RPMI7951 (cell line): ENCODE results near the gene PRLH.

- RAMPAGE, long total RNA = no peak
These were observed 26.3 kb upstream of the COPS8 start for GRCh38 chr2:237059200-237059928.

DNA sequence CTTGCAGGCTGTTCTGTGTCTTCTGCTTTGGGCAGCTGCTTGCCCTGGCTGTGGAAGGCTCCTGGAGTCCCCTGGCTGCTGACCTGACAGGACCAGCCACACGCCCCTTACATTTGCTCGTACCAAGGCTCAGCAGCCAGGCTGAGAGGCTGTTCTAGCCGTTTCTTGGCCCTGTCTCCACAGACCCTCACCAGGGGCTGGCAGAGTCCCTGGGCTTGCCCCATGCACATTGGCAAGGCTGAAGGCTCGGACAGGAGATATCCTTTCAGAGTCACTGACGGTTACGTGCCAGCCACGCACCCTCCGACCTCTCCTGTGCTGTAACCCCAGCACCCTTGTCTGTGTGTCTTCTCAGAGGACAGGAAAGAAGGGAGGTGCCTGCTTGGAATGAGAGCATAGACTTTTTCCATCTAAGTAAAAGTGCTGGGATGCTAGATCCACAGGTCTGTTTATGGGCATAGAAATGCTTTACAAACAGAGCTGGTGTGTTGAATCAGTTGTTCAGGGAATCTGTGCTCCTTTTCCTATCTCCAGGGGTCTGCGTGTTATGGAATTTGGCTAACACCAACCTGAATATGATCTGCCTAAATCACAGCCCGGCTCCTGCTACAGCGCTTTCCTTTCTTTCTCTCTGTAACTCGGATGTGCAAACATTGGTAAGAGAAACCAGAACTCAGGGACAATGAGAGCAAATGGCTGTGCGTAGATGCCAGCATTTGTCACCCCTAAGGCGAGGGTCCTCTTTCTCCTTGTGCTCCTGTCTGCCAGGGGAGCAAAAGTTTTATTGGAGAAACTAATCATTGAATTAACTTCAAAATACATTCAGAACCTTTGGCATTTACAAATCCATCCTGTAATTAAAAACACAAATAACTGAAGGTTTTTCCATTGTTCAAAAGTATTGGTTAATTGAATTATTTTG, 41.0 kb downstream of the COPS8 start:
- RAMPAGE, long total RNA = no peak

DNA sequence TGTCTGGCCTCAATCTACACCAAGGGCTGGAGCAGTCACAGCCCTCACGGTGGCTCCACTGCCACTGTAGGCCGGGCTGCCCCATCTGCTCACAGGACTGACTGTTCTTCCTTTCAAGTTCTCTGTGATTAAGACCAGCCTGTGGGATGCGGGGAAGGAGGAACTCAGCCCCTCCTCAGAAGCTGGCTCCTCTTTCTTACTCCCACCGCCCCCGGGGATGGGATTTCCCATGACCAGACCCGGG, 106.0 kb downstream of the COPS8 start:
- RAMPAGE, long total RNA = no peak

DNA sequence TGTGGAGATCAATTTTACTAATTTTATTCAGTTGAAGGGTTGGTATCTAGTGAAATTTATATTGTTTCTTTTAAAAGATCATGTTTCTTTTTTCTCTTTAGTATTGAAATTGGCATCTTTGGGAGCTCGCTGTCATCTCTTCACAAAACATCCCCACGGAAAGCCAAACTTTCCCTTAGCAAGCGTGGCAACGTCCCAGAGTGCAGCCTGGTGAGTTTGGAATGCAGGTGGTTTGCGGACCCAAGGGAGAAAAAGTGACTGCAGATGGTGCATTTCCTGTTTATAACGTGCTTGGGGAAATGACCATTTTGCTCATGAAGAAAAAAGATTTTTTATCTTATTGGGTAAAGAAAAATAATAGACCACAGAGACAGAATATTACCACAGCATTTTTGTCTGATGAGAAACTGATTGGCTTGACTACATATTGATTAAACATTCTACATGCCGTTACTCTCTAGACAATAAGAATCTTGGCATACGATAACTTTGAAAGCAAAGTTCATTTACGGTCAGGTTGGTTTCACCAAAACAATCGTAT, 136.4 kb downstream of the COPS8 start:
- RAMPAGE, long total RNA = no peak

DNA sequence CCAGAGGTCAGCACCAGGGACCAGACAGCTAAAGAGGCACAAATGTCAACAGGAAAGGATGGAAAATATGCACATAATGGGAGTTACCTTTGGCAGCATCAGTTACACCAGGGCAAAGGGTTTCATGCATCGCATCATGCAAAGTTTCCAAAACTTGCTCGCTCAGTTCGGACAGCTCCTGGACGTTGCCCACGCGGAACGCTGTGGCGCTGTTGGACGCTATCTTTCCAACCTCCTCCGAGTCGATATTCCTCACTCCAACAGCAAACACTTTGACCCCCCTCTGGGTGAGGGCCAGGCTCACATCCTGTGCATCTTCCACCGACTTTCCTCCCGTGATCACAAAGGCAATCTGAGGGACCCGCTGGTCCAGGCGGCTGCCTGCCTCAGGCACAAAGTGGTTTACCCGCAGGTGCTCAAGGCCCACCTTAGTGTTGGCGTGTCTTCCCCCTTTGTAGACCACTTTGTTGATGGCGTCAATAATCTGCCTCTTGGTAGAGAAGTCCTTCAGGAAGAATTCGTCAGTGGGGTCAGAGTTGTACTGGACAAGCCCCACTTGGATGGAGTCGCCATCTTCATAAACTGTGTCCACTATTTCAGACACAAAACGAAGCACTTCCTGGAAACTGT, 47.2 kb downstream of the COL6A3 start:
- RAMPAGE, long total RNA = no peak

DNA sequence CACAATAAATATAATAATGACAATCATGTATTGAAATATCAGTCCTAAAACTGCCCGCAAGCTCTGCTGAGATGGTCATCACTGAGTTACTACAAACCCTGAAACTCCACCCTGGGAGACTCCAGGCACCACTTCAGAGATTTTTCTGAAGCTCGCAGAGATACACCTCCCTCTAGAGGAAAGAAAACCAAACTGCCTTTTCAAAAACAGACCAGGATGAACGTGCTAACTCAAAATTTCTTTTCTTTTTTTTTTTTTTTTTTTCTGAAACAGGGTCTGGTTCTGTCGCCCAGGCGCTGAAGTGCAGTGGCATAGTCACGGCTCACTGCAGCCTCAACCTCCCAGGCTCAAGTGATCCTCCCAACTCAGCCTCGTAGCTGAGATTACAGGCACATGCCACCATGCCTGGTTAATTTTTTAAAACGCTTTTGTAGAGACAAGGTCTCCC, 3.9 kb downstream of the COL6A3 start:
- RAMPAGE, long total RNA = no peak

DNA sequence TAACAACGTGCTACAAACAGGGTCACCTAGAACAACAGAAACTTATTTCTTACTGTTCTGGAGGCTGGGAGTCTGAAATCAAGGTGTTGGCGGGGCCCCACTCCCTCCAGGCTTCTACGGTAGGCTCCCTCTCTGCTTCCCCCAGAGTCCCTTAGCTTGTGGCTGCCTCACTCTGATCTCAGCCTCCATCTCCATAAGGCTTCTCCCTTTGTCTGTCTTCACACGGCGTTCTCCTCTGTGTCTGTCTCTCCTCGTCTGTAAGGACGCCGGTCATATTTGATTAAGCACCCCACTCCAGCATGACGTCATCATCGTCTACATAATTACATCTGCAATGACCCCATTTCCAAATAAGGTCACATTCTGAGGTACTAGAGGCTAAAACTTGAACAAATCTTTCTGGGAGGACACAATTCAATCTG, 8.3 kb upstream of the COL6A3 start:
- RAMPAGE, long total RNA = no peak

GRCh38 chr2:237449075-237449882, 35.3 kb upstream of the COL6A3 start:
- RAMPAGE, long total RNA = no peak

- RAMPAGE, long total RNA = no peak
These were observed 13.8 kb downstream of the MLPH start for GRCh38 chr2:237500589-237501483.

DNA sequence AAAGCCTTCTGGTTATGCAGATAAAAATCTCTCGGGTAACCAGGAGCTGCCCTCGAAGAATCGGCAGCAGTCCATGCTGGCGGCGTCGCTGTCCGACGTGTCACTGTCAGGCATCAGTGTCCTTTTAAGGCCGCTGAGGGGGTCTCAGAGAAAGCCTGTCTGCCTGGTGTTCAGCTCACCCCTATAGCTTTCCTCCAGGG, 28.0 kb upstream of the PRLH start:
- RAMPAGE, long total RNA = no peak

GRCh38 chr2:237549662-237550583, 16.5 kb upstream of the PRLH start:
- RAMPAGE, long total RNA = no peak

DNA sequence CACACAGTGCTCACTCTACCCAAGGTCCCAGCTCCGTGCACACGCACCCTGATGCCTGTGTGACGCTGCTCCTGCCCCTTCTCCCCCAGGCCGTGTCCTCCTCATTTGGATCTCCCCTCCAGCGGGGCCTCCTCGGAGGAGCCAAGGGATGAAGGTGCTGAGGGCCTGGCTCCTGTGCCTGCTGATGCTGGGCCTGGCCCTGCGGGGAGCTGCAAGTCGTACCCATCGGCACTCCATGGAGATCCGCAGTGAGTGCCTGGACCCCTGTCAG, at the start of gene PRLH:
Gene PRLH, plus strand, starts transcription at position 149 of the 271 bp plus-strand sequence.
- RAMPAGE, long total RNA = no peak

GRCh38 chr2:237633194-237633725, 5.9 kb downstream of the LRRFIP1 start:
- RAMPAGE, long total RNA = no peak

GRCh38 chr2:237682895-237683577, 55.6 kb downstream of the LRRFIP1 start:
- RAMPAGE, long total RNA = no peak

- RAMPAGE, long total RNA = no peak
These were observed 72.5 kb downstream of the LRRFIP1 start for GRCh38 chr2:237699733-237700462.

DNA sequence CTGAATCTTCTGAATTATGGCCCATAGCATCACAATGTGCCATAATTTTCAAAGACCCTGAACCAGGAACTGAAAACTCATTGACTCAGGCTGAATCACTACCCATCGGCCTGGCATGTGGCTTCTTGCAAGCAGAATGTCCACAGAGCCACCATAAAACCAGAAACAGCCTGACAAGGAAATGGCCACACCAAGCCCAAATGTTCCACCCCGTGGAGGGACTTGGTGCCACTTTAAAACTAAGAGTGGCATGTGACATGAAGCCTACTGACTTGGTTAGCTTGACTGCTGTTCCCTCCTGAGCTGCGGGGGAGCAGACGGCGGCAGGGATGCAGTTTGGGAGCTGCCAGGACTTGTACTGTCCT, 71.2 kb upstream of the RBM44 start:
- RAMPAGE, long total RNA = no peak

DNA sequence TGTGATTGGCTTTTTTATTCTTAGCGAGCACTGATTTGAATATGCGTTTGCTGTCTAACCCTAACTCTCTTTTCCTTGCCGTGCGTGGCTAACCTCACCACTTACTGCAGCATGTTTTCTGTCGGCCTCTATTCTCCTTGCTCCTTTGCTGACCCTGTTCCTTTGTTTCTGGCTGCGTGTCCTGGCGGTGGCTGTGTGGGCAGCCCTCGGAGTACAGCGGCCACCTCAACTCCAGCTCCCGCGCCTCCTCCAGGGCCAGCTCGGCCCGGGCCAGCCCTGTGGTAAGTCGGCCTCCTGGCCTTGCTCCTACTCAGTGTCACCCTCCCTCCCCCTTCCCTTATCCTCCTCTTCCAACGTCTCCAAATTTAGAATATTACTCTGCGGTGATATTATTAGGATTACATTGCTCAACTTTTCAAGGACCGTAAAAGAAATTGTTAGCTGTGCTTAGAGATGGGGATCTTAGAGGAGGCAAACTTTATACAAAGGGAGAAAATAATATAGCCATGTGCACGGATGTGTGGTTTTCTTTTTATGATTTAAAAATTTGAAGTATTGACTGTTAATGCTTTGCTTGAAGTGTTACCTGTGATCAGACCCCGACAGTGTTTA, 59.4 kb upstream of the RBM44 start:
- RAMPAGE, long total RNA = no peak

DNA sequence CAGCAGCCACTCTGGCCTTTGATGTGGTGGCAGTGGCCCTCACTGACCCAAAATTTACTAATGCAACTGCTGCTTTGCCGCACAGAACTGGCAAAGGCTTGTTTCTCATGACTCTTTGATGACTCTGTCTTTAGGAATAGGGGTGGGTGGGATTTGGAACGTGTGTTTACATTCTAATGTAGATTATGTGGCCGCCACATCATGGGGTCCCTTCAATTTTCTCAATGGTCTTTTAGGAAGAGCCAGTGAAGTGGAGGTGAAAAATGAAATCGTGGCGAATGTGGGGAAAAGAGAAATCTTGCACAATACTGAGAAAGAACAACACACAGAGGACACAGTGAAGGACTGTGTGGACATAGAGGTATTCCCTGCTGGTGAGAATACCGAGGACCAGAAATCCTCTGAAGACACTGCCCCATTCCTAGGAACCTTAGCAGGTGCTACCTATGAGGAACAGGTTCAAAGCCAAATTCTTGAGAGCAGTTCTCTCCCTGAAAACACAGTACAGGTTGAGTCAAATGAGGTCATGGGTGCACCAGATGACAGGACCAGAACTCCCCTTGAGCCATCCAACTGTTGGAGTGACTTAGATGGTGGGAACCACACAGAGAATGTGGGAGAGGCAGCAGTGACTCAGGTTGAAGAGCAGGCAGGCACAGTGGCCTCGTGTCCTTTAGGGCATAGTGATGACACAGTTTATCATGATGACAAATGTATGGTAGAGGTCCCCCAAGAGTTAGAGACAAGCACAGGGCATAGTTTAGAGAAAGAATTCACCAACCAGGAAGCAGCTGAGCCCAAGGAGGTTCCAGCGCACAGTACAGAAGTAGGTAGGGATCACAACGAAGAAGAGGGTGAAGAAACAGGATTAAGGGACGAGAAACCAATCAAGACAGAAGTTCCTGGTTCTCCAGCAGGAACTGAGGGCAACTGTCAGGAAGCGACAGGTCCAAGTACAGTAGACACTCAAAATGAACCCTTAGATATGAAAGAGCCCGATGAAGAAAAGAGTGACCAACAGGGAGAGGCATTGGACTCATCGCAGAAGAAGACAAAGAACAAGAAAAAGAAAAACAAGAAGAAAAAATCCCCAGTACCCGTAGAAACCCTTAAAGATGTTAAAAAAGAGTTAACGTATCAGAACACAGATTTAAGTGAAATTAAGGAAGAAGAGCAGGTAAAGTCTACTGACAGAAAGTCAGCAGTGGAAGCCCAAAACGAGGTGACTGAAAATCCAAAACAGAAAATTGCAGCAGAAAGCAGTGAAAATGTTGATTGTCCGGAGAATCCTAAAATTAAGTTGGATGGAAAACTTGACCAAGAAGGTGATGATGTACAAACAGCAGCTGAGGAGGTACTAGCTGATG, 35.7 kb upstream of the RBM44 start:
- RAMPAGE, long total RNA = no peak

DNA sequence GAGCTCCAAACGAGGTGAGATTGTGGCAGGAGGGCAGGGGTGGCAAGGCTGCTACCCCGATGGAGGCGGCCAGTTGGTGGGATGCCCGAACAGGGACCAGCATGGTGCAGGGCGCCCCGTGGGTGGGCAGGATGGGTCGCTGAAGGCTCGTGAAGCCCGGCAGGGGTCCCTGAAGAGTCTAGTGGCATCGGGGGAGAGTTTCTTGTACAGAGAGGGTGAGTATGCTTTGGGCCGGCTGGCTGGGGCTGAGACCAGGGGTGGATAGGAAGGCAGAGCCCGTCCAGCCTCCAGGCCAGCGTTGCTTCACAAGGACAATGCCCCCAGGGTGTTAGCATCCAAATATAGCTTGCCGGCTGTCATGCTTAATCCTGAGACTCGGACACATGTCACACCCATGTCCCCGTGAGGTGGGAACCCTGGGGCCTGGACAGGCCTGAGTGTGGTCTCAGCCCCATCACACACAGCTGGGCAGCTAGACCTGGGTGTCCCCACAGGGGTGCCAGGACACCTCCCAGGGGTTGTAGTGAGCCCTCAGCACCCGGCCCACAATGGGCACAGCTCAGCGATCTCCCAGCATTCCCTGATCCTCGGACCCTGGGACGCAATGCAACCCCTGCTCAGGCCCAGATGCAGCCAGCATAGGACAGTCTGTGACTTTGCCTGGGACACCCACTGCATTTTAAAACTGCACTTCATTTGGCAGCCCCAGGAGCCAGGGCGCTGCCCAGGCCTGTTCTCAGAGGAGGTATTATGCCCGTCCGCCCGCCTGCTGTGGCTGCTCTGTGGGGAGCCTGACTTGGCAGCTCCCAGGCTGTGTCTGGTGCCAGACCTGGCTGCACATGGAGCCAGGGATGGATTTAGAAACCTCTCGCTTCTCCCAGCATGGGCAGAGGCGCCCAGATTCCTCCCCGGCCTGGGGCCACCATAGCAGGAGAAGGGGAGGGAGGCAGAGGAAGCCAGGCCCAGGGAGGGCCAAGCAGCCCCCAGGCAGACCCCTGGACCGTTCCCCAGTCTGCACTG, 36.4 kb downstream of the RAMP1 start:
- RAMPAGE, long total RNA = no peak

- RAMPAGE, long total RNA = no peak
These were observed 1.3 kb upstream of the KLHL30 start for GRCh38 chr2:238137029-238137763.